Metanephros (tissue), 2 donors: ENCODE data around the gene SLC47A2.

DNA sequence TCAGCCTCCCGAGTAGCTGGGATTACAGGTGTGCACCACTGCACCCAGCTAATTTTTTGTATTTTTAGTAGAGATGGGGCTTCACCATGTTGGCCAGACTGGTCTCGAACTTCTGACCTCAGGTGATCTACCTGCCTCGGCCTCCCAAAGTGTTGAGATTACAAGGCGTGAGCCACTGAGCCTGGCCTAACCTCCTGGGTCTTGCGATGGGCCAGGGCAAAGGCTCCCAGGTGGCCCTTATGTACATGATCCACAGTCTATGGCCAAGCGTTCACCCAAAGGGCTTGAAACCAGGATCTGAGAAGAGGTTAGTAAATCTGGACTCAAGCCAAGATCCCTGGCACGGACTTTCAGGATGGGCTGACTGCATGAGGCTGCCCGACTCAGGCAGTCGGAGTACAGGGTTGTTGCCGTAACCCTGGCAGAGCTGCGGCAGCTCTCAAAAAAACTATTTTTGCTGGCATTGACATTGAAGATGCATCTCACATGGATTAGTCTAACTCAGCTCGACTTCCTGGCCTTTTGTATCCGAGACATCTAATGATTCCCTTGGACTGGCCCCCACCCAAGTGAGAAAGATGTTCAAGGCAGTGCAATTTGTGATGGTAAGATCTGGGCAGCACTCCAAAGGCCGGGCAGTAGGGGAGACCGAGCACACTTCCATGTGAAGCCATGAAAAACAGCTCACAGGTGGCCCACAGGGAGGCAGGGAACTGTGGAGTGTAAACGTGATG, 6.1 kb downstream of the SLC47A1 start:
- RAMPAGE, long total RNA, result no peak

DNA sequence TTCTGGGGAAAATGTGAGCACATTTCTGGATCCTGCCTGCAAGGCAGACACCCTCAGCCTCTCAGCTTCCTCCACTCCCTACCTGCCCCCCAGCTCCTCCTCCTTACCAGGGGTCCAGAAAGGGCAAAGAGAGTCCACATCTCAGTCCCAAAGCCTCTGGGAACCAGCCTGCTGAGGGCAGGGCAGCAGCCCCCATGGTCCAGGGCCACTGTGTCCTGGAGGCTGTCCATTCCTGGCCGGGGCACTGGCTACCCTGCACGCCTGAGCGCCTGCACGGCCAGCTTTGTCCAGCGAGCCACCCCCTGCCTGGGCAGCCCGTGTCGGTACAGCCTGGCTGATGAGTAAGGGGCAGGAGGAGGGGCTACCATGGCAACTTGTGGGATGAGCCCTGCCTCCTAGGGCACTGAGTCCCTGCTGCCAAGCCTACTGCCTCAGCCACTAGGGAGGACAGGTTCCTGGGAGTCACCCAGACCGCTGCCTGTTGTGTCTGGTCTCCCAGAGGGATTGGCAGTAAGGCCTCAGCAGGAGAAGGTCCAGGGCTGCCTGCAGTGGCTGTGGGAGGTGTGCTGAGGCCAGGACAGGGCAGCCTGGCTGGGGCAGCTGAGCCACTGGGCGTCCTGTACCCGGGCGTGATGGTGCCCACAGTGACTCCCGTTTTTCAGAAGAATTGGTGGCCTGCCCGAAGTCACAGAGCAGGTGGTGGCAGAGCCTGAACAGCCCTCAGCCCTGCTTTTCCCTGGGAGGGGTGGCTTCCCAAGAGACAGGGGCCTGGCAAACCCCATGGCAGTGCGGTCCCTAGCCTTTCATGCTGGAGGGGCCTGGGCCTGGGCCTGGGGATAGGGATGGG, at the start of gene SLC47A2:
Gene SLC47A2, minus strand, starts transcription at position 259 of the 847 bp plus-strand sequence.
- RAMPAGE, long total RNA, result no peak

DNA sequence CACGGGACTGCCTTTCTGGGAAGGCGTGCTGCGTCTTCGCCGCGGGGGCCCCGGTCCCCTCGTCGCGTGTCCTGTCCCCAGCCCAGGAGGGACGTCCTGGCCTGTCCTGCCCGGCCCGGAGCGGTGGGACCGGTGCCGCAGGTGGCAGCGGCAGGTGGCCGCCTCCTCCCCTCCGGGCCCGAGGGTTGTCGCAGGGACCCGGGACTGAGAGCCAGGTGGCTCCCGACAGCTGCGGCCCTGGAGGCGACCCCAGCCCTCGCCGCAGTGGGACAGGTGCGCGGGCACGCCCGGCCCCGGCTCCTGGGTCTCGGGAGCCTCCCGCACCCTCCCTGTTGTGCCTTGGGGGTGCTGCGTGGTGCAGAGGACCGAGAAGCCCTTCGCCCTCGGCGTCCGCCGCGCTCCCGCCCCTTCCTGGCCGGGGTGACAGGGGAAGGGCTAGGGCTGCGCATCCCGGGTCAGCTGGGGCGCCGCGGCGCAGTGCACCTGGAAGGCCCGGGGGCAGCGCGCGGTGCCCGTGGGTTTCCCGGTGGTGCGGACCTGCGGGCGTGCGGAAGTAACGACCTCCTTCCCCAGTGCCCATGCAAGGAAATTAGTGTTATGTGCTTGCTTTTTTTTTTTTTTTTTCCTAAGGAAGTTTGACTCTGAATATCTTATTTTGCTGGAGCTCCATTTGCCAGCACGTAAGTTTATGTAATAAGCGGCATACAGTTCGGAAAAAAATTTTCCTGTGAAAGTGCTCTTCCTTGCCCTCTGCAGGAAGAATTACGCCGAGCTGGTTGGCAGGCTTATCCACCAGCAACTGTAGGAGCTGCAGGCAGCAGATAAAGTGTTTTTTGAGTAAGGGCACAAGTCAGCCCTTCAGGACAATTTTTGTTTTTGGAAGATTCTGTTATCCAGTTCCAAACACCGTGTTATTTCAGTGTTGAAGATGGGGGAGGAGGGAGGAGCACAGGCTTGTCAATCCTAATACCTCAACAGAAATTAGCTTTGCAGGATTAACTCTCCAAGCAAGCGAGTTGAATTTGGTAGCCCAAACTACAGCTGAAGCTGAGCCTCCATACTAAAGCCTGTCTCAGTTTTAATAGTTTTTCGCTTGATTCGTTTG, 731 bp downstream of the SPECC1 start:
- RAMPAGE, long total RNA, result no peak

DNA sequence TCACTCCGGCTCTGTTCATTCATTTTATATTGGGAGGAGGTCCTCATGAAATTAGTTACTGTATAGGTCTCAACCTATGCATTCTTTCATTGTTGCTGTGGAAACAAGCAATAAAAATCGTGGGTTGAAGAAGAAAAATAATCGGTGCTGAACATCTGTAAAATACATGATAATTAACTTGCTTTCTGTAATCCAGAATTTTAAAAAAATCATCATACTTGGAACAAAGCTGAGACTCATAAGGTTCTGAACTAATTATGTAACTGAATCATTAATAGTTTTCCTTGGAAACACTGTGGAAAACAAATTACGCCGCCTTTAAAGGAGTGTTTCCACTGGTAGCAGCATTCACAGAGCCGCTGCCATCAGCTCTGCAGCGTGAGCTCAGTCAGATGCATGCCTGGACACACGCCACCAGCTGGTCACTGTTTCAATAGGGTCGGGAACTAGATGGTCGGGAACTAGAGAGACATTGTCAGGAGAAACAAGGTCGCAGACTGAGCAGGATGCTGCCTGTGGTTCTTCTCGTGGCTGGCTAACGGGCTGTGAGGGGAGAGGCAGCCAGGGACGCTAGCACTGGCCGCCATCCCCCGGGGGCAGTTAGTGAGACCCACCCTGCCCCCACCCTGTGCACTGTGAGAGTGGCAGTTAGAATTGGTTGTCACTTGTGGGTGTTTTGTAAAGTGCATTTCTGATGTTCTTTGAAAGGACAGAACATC, 86.1 kb downstream of the SPECC1 start:
- RAMPAGE, long total RNA, result no peak

- RAMPAGE, long total RNA, result no peak
Measured at GRCh38 chr17:20531106-20531389, 48.5 kb upstream of the CDRT15L2 start.

DNA sequence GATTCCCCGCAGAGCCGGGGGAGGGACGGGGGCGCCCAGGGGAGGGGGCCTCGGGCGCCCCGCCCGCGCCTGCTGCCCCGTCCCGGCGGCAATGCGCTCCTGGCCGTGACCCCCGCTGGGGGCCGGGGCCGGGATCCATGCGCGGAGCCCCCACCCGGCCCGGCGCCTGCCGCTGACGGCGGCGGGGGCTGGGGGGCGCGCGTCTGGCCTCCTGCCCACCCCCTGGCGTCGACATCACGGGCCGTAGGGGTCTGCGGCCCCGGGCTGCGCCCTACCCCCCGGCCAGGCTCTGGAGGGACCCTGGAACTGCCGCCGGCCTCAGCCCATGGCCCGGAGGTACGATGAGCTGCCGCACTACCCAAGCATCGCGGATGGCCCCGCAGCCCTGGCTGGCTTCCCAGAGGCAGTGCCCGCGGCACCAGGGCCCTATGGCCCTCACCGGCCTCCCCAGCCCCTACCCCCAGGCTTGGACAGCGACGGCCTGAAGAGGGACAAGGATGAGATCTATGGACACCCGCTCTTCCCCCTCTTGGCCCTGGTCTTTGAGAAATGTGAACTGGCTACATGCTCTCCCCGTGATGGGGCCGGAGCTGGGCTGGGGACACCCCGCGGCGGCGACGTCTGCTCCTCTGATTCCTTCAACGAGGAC, 9.6 kb downstream of the CDRT15L2 start:
- RAMPAGE, long total RNA, result no peak

DNA sequence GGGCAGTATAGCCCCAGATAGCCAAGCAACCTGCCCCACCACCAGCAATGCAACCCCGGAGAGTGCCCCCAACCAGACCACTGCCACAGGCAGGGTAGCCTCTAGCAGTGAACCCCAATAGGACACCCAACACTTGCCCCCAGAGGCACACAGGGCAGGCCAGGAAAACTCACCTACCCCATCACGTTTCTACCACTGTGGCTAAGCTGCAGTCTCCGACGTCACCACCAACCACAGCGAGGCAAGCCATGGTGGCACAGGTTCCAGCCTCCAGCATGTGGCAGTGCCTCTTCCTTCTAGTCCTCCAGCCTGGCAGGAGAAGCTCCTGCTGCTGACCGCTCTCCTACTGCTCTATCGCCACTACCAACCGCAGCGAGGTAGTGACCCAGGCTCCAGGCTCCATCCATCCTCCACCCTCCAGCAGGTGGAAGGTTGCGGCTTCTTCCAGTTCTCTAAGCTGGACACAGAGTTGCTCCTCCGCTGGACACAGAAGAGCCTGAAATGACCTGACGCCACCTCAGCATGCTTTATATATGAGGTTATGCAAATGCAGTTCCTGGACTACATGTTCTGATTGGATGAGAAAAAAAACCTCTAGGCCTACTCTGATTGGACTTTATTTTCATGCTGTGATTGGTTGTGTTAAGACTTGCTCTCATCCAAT, 175.0 kb downstream of the USP22 start:
- RAMPAGE, long total RNA, result no peak

DNA sequence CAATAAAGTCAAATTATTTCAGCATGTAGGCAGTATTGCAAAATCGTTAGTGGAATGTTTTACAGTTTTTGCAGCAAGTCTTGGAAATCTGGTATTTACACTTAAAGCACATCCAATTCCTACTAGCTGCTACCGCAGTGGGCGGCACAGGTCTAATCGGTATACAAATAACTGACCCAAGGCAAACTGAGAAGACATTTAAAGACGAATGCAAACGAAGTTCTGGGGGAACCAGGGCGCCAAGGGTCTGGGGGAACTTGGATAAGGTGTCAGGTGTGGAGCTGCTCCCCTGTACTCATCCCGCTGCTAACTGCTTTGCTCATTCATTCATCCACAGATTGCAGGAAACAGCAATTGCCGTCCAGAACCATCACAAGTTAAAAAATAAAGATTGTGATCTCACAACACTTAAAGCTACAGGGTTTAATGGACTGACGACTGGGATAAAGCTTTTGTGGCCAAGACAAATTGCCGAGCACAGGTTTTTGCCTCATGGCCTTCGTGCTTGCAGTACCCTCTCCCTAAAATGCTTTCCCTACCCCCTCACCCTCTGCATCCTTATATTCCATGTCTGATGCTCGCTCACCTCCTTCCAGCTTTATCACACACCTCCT, 1.2 kb upstream of the USP22 start:
- RAMPAGE, long total RNA, result no peak

DNA sequence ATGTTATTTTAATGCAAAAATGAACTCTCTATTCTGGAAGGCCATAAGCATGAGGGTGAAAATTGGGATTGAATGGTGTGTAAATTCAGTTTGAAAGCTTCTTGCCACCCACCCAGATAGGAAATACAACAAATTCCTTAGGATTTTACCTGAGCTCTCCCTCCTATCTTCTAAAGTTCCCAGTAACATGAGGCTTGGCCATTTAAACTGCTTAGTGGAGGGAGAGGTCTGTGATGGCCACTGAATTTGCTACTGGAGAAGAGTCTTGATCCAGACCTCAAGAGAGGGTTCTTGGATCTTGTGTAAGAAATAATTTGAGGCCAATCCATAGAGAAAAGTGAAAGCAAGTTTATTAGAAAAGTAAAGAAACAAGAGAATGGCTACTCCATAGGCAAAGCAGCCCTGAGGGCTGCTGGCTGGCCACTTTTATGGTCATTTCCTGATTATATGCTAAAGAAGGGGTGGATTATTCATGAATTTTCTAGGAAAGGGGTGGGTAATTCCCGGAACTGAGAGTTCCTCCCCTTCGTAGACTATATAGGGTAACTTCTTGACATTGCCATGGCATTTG, 4.2 kb downstream of the DHRS7B start:
- RAMPAGE, long total RNA, result no peak

- RAMPAGE, long total RNA, result no peak
Measured at GRCh38 chr17:21285600-21286768, 1.5 kb downstream of the MAP2K3 start.

DNA sequence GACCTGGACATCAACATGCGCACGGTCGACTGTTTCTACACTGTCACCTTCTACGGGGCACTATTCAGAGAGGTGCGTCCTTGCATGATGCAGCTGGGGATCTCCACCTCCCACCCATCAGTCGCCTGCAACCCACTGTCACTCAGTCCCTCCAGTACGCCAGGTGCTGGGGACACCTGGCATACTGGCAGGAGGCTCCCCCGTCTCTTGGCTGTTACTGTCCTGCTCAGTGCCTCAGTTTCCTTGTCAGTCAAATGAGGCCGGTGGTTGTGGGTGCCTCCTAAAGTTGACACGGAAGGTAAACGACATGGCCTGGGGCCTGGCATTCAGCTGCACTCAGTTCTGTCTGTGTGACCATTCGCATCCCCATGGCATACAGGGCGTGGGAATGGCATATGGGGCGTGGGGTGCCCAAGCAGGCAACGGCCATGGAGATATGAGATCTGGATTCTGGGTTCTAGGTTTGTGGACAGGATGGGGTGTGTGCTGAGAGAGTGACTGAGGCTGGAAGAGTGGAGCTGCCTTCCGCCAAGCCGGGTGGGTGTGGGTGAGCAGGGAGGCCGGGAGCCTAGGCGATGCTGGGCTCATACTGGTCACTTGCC, 16.5 kb downstream of the MAP2K3 start:
- RAMPAGE, long total RNA, result no peak

- RAMPAGE, long total RNA, result no peak
Measured at GRCh38 chr17:22203436-22204015, 511.2 kb downstream of the KCNJ18 start.

GRCh38 chr17:27264440-27264639, 29.6 kb upstream of the WSB1 start:
- RAMPAGE, long total RNA, result no peak

- RAMPAGE, long total RNA, result no peak
Measured at GRCh38 chr17:27294797-27295620, 1.1 kb downstream of the WSB1 start.

GRCh38 chr17:27299455-27299878, 5.6 kb downstream of the WSB1 start:
- RAMPAGE, long total RNA, result no peak

GRCh38 chr17:27344929-27345978, 51.3 kb downstream of the WSB1 start:
- RAMPAGE, long total RNA, result no peak

DNA sequence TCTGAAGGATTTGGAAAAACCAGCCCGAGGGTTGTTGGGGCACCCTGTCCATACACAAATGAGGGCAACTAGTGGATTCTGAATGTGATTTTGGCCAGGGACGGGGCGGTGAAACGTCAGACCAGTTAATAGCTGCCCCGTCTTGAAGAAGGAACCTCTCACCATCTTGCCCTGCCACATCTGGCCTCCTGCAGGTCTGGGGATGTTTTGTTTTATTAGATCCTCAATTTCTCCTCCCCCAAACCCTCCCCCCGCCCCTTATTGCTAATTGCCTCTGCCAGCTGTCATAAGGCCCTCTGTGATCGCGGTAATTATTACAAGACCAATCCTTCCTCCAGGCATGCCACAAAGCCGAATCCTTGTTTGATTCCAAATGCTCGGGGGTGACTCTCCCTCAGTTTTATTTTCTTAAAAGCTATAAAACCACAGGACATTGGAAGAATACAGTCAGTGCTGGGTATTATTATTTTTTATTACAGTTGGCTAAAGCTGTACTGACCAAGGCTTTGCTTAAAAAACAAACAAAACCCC, 1.5 kb downstream of the KSR1 start:
- RAMPAGE, long total RNA, result no peak

GRCh38 chr17:27491553-27492460, 35.6 kb downstream of the KSR1 start:
- RAMPAGE, long total RNA, result no peak

GRCh38 chr17:27529002-27529765, 72.9 kb downstream of the KSR1 start:
- RAMPAGE, long total RNA, result no peak

DNA sequence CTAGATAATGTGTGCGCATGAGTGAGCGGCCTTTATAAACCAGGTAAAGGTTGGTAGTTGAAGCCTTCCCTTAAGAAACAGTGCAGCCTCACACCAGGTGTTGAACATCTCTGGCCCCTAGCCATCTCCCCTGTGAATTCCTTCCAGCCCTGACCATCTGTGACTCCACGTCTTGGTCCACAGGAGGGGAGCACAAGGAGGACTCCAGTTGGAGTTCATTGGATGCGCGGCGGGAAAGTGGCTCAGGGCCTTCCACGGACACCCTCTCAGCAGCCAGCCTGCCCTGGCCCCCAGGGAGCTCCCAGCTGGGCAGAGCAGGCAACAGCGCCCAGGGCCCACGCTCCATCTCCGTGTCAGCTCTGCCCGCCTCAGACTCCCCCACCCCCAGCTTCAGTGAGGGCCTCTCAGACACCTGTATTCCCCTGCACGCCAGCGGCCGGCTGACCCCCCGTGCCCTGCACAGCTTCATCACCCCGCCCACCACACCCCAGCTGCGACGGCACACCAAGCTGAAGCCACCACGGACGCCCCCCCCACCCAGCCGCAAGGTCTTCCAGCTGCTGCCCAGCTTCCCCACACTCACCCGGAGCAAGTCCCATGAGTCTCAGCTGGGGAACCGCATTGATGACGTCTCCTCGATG, 48.4 kb upstream of the LGALS9 start:
- RAMPAGE, long total RNA, result no peak